ENCODE results near the genes CAST and RIOK2.

DNA sequence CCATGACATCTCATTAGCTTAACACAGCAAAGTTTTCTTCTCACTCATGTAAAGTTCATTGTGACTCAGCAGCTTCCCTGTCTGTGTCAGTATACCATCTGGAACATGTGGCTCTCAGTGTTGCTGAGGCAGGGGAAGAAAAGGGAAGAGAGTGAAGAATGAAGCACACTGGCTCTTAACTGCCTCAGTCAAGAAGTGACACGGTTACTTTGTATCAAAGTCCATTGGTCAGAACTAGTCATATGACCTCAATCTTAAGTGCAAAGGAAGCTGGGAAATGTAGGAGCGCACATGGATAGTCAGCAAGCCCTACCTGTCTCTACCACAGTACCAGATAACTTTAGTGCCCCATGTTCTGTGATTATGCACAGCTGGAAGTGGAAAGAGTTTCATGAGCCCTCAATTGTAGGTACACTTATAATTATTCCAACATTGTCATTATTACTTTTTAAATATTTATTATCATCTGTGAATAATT lies 185.1 kb upstream of the ELL2 start:
- PRO-cap, result no peak
- RAMPAGE, long total RNA, 2 experiments, result no peak in any of the 2 experiments

DNA sequence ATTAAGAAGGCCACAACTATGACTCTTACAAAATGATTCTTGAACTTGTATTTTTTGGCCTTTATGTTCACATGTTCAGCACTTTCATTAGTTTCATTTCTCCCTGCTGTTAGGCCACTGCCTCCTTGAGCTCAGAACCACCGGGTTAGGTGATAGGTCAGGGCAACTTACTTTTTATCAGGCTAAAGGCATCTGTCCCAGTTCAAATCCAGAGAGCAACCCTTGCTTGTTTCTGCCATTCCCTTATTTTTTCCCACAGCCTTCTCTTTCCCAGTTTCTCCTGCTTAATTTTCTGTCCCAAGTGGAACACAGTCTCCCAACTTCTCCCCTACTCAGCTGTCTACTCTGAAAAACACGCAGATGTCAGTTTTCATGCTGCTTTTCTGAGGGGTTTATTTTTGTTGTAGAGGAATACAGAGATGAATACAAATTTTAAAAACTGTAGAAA lies 235.4 kb upstream of the ELL2 start:
- PRO-cap, result no peak
- RAMPAGE, long total RNA, 2 experiments, result no peak in any of the 2 experiments

GRCh38 chr5:96245327-96246081 lies 187.5 kb downstream of the PCSK1 start:
- PRO-cap, result no peak
- RAMPAGE, long total RNA, 2 experiments, result no peak in any of the 2 experiments

- PRO-cap, result no peak
- RAMPAGE, long total RNA, 2 experiments, result no peak in any of the 2 experiments
Observed at GRCh38 chr5:96584576-96585082, 77.5 kb upstream of the CAST start.

GRCh38 chr5:96614178-96614868 lies 47.9 kb upstream of the CAST start:
- PRO-cap, result no peak
- RAMPAGE, long total RNA, 2 experiments, result no peak in any of the 2 experiments

DNA sequence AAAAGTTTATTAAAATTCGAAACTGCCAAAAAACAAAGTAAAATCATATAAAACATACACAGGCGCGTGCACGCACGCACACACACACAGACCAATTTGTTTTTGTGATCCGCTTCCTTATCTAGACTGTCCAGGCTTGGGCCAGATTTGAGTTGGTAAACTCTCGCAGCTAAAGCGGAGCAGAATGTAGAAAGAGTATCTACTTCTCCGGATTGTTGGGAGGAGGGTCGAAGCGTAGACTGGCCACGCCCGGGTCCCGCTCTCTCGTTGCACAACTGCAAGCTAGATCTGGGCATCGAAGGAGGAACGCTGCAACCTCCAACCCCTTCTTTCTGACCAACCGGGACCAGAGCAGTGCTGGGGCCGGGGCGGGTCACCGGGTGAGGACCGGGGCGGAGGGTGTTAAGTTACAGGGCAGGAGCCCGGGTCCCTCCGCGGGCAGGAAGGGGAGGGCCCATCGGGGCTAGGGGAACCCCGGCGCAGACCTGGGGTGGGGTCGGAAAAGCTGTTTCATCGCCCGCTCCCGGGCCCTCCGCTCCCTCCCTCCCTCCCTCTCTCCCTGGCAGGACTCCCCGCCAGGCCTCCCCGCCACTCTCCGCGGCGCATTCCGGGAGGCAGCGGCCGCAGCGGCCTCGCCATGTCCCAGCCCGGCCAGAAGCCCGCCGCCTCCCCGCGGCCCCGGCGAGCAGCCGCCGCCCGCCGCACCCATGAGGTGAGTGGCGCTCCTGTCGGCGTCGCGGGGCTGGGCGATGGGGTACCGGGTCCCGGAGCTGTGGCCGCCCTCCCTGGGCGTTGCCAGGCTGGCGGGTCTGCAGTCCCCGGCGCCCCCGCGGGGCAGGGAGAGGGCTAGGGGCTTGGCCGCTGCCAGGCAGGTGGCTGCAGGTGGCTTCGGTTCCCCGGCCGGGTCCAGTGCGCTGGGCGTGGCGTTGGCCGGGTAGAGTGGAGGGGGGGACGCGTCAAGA lies at the start of gene CAST:
TSS of gene CAST (plus strand) at position 591 of the 962 bp plus-strand sequence.
- PRO-cap, result bidirectional peak, plus-strand start at position 591 of the sequence, minus-strand start at position 269 of the sequence
- RAMPAGE, long total RNA, 2 experiments, result no peak in any of the 2 experiments

DNA sequence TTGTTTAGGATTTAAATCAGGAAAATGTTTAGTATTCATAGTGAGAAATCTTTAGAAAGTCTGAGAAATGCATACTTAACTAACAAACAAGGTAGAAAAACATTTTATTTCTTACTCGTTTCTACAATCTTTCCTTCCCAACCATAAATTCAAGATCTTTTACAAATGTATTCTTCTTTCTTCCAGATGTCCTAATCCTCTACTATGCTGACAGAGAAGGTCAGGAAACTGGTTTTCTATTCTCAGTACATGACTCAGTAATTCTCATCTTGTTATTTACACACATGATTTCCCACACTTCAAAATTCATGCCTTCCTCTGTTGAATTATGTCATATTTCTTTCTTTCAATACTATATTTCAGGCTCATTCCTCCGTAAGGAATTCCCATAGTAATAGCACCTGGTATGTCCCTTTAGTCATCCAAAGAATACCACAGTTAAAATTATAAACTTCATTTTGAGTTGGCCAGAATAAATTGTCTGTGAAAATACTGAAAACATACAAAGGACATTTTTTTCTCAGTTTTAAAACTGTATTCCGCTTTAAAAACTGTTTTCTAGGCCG lies 14.3 kb upstream of the LNPEP start:
- PRO-cap, result no peak
- RAMPAGE, long total RNA, 2 experiments, result no peak in any of the 2 experiments

DNA sequence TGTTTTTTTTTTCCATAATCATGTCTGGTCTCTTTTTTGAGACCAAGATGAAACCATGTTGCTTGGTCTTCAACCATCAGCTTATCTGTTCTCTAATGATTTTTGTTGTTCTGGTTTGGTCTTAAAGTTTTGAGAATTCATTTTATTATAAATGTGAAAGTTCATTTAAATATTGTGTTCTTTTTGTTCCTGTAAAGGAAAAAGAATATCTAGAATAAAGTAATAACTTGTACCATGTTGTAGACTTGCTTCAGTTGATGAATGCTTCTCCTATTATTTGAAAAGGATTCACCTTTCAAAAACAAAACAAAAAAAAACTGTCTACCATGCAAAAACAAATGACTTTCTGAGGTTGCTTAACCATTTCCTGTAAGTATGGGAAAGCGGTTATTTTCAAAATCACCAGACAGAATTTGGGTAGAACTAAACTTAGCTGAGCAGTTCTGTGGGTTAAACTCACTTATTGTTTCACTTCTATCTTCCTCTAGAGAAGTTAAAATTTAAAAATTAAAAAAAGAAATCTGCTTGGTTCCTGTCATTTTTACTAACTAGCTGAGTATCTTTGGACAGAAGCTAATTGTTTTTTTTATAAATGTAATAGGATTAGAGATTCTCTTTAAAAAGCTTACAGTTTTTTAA lies 25.1 kb downstream of the LNPEP start:
- PRO-cap, result no peak
- RAMPAGE, long total RNA, 2 experiments, result no peak in any of the 2 experiments

GRCh38 chr5:97001064-97001632 lies 65.3 kb downstream of the LNPEP start:
- PRO-cap, result no peak
- RAMPAGE, long total RNA, 2 experiments, result no peak in any of the 2 experiments

DNA sequence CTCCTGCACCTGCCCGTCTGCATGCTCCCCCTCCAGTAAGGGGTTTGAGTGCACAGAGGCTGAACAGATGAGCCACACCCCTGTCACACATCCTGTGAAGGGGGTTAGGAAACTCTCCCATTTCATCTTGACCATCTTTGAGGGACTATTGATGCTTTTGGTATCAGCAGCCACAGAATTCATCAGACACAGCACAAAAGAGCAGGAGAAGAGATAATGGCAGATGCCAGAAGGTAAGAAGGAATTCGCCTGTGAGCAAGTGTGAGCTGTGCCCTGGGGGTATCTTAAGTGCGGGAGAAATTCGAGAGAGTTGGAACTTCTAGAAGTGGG lies 68.8 kb downstream of the LIX1 start:
- PRO-cap, result no peak
- RAMPAGE, long total RNA, 2 experiments, result no peak in any of the 2 experiments

- PRO-cap, result no peak
- RAMPAGE, long total RNA, 2 experiments, result no peak in any of the 2 experiments
Observed at GRCh38 chr5:97112613-97112812, 29.9 kb downstream of the LIX1 start.

- PRO-cap, result unidirectional peak, plus-strand start at chr5:97183084; unidirectional peak, minus-strand start at chr5:97183288
- RAMPAGE, long total RNA, 2 experiments, result start-site peak on the minus strand in 2 of 2 experiments, at chr5:97183200-97183229 at its widest, 55 to 65 reads per replicate
Observed at GRCh38 chr5:97182430-97183370, at the start of gene RIOK2. TSS of gene RIOK2 (minus strand) at chr5:97183247.

- PRO-cap, result unidirectional peak, minus-strand start at chr5:97337064
- RAMPAGE, long total RNA, 2 experiments, result no peak in any of the 2 experiments
Observed at GRCh38 chr5:97336876-97337327, 153.9 kb upstream of the RIOK2 start.

- PRO-cap, result no peak
- RAMPAGE, long total RNA, 2 experiments, result no peak in any of the 2 experiments
Observed at GRCh38 chr5:98510001-98510831, 263.2 kb upstream of the RGMB start.

GRCh38 chr5:98774766-98775165 lies 1.3 kb downstream of the RGMB start:
- PRO-cap, result no peak
- RAMPAGE, long total RNA, 2 experiments, result no peak in any of the 2 experiments

DNA sequence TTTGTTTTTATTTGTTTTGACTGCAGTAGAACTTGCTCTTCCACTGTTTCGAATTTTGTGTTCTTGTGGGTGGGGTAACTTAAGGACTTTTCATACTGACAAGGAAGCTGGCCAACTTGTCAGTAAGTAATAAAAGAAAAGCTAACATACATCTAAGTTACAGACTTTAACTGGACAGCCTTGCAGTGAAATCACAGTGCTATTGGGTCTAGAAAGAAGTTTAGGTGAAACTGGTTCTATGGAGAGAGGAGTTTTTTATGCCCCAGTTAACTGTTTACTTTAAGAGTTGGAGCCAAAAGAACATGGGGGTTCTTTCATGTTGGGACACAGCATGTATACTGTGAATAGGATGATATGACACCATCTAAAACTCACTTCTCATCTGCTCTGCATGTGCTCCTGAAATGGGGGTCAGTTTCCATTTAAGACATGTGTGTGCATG lies 13.2 kb downstream of the RGMB start:
- PRO-cap, result no peak
- RAMPAGE, long total RNA, 2 experiments, result no peak in any of the 2 experiments

DNA sequence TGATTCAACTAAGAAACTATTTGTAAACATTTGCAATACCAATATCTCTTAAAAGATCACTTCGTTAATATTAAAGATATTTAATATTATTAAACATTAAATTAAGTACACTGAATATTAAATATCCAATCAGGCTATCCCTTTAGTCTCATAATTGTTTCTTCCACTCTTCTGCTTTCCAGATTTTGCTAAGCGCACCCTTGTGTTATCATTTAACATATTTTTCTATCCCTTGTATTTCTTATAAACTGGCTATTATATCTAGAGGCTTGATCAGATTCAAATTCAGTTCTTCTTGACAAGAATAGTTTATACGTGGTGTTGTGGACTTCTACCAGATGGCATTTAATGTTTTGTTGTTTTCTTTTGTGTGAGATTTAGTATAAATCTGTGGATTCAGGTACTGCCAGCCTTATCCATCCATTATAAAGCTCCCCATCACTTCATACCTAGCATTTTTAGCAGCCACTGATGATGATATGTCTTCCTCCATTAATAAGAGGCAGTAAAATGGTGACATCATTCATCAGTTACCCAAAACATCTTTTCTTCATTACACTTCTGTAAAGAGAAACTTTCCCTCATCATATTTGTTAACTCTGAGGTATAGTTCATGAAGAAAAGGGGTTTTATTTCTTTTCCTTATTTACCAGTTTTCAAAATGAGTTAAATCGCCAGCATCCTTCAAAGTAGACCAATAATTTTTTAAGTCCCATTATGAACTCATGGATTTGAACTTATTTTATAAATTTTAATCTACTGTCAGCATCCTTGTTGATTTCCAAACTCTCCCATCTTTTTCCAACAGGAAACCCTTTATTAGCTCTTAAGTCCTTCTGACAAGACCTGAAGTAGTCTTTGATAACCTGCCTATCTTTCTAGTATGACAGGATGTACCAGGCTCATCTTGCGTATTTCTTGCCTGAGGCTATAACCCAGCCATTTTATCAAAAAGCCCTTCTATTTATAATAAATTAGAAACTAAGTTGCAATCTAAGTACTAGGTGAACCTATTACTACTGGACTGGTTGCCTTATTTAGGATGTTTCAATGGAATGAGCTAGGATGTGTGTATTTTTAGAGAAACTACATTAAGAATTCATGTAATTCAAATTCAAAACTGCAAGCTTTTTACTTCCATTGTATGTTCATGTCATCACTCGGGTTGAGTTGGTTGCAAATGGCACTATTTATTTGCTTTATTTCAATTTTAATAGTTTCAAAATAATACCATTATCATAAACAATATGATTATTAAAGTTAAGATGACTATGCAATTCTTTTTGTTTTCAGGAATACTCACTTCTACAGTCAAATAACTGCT lies 19.3 kb downstream of the CHD1 start:
- PRO-cap, result no peak
- RAMPAGE, long total RNA, 2 experiments, result start-site peak on the minus strand in 1 of 2 experiments, centred at positions 485 to 625 of the sequence, 5 to 9 reads per replicate

GRCh38 chr5:98911371-98911776 lies 17.4 kb downstream of the CHD1 start:
- PRO-cap, result no peak
- RAMPAGE, long total RNA, 2 experiments, result no peak in any of the 2 experiments

GRCh38 chr5:98922216-98922555 lies 6.6 kb downstream of the CHD1 start:
- PRO-cap, result no peak
- RAMPAGE, long total RNA, 2 experiments, result no peak in any of the 2 experiments

- PRO-cap, result no peak
- RAMPAGE, long total RNA, 2 experiments, result no peak in any of the 2 experiments
Observed at GRCh38 chr5:98925993-98926586, 2.7 kb downstream of the CHD1 start.